Prostate gland (tissue), 2 donors: Measurements from ENCODE around the genes LRRN2, CNTN2, NUAK2, BLACAT1 and CDK18.

DNA sequence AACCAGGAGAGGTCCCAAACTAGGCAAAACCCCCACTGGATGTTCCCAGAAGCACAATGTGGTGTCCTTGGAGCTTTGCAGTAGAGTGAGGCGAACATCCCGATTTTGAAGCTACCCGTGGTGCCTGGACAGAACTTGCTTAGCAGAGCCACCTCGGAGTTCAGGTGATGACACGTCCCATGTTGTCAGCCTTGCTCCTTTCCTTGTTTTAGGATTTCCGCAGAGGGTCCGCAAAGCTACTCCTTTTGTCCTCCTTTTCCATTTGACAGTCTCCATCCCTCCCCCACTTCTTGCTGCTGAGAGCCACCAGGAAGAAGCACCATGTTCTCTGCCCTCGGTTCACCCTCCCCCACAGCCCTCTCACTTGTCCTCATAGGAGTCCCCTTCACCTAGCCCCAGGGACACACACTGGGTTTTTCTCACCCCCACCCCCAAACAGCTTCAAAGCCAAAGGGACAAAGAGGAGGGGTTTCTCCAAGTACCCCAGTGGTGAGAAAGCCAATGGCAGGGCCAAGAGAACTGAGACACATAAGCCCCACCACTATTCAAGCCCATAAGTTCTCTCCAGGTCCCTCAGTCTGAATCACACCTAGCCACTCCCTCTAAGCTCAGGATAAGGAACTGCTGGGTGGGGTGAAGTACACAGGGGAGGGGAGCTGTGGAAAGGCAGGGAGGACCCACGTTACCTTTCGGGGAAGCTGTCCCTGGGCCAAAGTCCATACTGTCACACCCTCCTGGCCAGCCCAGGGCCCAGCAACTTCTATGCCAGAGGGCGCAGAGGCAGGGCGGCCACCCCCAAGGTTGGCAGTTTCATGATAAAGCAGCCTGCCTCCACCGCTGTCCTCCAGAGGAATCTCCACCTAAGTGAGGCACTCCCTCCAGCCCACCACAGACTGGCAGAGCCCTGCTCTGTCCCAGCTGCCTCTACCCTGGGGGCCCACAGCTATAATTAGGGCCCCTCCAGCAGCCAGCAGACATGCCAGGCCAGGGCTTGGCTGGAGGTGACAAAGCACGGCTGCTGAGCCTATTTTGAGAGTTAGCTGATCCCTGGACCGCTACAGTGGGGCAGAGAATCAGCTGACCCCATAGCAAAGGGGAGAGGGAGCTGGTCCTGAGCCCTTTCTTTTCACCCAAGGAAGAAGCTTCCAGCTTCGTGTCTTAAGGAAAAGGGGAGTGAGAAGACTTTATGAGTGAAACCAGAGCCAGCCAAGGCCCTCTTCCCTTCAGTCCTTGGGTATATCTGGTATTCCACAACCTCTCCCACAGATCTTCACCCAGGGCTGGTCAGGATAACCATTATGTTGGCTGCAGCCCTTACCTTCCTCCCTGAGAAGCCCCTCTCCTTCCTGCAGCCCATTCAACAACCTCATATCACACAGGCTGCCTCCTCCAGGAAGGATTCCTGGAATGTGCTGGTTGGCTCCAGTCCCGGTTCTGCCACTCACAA, 39.1 kb upstream of the PPP1R15B start:
- PRO-cap: bidirectional peak, plus-strand start at position 645 of the sequence, minus-strand start at position 580 of the sequence
- RAMPAGE, long total RNA, 2 experiments: no peak in any of the 2 experiments

GRCh38 chr1:204474523-204475617, 19.7 kb downstream of the PIK3C2B start:
- PRO-cap: no peak
- RAMPAGE, long total RNA, 2 experiments: no peak in any of the 2 experiments

DNA sequence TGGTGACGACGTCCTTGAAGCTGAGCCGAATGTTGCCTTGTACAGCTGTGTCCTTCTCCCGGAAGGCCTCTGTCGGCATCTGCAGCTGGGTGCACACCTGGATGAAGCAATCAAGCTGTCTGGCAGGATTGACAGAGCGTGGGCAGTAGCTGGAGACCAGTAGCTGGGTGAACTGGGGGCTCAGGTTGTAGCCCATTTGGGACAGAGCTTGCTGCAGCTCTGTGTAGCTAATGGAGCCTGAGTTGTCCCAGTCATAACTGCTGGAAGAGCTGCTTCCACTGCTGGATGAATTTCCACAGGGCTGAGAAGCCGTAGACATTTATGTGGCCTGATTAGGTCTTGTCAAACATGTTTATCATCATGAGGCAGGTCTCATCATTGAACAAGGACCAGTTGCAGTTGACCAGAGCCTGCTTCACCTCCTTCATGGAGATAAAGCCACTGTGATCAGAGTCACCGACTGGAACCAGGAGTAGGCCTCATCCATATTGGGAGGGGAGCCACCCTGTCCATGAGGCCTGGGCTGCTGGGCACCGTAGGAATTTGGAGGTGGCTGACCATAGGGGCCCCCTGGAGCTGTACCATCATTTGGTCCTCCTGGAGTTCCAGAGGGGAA, 12.8 kb downstream of the MDM4 start:
- PRO-cap: no peak
- RAMPAGE, long total RNA, 2 experiments: no peak in any of the 2 experiments

DNA sequence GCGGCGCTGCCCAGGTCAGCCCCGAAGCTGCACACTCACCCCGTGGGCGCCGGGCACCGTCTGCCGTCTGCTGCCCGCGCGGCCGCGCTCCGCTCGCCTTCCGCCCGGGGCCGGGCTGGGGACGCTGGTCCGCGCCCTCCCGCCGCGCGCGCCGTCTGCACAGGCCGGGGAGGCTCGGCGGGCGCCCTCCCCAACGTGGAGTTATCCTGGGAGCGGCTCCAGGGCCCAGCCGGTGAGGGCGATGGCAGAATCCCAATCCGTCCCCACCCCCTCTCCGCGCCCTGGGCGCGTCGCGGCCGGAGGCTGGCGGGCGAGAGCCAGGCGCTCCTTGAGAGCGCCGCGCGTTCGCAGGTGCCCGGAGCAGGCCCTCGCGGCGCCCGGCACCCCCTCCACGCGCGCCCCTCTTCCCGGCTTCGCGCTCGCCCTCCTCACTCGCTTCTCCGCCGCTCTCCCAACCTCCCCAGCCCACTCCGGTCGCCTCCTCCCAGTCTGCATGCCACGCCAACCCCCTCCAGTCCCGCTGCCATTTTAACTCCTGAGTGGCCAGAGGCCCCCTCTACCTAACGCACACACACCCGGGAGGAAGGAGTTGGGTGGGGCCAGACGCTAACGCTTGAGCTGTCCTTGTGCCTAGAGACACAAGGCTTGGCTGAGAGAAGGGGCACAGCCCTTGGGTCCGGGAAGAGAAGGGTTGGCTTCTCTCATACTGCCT, at the start of gene LRRN2:
Gene LRRN2, minus strand, starts transcription at position 458 of the 712 bp plus-strand sequence.
- PRO-cap: no peak
- RAMPAGE, long total RNA, 2 experiments: no peak in any of the 2 experiments

DNA sequence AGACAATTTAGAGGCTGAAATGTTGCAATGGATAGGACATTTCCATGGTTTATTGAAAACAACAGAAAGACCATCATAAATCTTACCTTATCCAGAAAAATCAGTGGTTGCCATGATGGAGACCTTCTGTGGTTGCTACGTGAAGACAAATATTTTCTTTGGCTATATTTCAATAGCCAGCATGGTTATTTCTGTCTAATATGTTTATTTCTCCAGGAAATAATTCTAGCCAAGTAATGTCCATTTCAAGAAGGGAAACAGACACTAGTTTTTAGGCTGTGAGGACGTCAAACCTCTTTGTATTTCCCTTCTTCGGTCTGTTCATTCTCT, 7.0 kb upstream of the NFASC start:
- PRO-cap: no peak
- RAMPAGE, long total RNA, 2 experiments: no peak in any of the 2 experiments

GRCh38 chr1:205042602-205043569, at the start of gene CNTN2:
TSS of gene CNTN2 (plus strand) at chr1:205043212.
- PRO-cap: no peak
- RAMPAGE, long total RNA, 2 experiments: no peak in any of the 2 experiments

GRCh38 chr1:205169160-205170200, 42.0 kb downstream of the DSTYK start:
- PRO-cap: no peak
- RAMPAGE, long total RNA, 2 experiments: no peak in any of the 2 experiments

- PRO-cap: unidirectional peak, minus-strand start at chr1:205321748
- RAMPAGE, long total RNA, 2 experiments: start-site peak on the minus strand in 2 of 2 experiments, at chr1:205321743-205321748 at its widest, 26 to 218 reads per replicate
These were observed at the start of gene NUAK2 for GRCh38 chr1:205321128-205322410. TSS of gene NUAK2 (minus strand) at chr1:205321745.

- PRO-cap: unidirectional peak, plus-strand start at chr1:205447299
- RAMPAGE, long total RNA, 2 experiments: no peak in any of the 2 experiments
These were observed 8.3 kb downstream of the BLACAT1 start for GRCh38 chr1:205447206-205448380.

DNA sequence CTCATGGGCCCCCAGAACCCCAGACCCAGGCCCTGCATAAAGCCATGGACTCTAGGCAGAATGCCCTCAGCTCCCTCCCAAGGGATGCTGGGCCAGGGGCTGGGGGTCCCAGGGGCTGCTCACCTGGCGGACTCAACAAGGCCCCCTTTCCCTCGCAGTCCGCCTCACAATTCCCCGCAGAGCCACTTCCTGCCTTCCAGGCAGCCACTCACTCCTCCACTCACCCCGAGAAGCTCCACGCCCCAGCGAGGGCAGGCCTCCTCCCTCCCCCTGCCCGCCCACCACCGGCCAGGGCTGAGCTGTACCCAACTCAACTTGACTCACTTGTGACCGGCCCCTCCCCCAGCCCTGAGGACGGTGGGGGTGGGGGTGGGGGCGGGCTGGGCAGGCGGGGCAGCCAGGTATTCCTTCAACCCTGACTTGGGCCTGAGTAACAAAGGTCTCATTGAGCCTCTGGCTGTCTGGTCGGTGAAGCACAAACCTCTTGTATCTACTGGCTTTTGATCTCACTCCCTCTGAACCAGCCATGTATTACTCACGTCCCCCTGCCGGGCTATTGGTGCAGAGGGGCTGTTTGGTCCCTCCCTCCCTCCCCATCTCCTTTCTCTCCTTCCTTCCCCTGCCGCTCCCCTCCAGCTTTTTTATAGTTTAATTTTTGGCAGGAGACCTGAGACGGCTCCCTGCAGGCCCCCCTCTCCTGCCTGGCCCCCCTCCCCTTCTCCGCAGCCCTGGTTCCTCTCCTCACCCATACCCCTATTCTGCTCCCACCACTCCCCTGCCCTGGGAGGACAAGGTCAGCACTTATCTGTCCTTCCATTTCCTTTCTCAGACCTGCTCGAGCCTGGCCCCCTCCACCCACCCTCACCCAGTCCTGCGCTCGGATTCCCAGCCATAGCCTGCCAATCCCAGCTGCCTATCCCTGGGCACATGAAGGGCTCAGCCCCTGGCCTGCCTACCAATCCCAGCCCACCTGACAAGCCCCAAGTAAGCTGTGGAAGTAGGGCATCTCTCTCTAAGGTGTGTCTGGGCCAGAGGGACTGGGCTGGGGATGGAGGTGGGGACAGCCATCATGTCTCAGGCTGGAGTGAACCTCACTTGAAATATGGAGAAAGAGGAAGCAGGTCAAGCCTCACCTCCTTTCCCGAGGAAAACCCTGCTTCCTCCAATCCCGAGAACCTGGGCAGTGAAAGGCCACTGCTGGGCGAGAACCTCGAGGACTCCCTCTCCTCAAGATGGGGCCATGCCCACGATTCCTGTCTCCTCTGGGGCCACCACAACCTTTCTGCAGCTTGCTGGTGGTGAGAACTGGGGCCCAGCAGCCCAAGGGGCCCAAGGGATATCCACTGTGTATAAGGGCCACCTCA, 5.6 kb downstream of the BLACAT1 start:
- PRO-cap: bidirectional peak, plus-strand start at position 445 of the sequence, minus-strand start at position 222 of the sequence
- RAMPAGE, long total RNA, 2 experiments: start-site peak on the minus strand in 1 of 2 experiments, centred at position 207 of the sequence, 176 reads per replicate

GRCh38 chr1:205455778-205456732, at the start of gene BLACAT1:
TSS of gene BLACAT1 (minus strand) at chr1:205456045.
- PRO-cap: no peak
- RAMPAGE, long total RNA, 2 experiments: no peak in any of the 2 experiments

DNA sequence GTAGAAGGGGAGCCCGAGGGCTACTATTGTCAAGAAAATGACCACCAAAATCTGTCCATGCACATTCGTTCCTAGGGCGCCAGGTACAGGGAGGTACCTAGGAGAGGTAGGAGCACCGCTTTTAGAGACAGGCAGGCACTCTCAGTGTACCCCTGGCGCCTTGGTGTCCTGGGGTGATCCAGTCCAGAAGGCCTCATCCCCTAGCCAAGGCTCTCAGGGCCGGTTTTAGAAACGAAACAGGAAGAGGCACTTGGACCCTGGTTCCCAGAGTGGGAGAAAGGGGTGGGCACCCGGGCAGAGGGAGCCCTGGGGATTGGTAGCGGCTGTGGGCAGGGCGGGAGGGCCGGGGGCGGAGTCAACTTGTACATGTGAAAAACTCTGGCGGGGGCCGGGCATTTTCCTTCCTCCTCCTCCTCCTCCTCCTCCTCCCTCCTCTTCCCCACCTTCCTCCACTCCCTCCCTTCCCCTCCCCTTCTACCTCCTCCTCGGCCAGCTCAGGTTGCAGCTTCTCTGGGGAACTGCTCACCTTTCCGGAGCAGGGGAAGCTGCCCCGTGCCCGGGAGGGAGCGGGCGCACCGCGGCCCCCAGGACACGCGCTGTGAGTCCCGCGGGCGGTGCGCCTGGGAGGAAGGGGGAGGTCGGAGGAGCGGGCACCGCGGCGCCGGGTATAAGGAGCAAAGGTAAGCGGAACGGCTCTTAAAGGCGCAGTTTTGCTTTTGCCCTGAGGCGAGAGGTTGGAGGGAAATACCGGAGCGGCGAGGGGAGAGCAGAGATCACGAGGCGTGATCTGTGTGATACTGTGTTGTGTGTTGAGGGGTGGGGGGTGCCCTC, at the start of gene CDK18:
Gene CDK18, plus strand, starts transcription at position 471 of the 831 bp plus-strand sequence.
- PRO-cap: bidirectional peak, plus-strand start at position 525 of the sequence, minus-strand start at position 227 of the sequence
- RAMPAGE, long total RNA, 2 experiments: start-site peak on the plus strand in 2 of 2 experiments, centred at positions 501 to 513 of the sequence, 23 to 30 reads per replicate

DNA sequence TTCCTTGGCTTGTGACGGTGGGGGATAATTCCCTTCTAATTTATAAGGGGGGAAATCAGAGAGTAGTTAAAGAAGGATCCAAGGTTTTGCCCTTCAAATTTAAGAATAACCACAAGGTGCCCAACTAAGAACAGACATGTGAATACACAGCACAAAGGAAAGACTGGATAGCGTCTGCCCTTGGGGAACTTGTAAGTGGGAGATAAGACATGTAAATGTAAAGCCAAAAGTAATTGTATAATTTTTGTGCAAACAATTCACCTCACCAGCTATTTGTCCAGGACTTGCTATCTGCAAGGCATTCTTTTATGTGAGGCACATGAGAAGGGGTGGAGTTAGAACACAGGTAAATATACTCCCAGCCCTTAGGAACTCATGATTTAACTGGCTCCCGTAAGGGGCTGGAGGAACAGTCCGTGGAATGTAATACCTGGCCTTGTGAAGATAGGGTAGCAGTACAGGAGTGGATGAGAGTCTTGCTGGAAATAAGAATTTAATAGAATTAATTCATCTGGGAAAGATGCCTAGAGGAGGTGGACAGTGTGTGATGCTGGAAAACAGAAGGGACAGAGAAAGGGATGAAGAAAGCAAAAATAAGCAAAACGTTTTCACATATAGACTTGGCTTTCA, 3.0 kb upstream of the MFSD4A start:
- PRO-cap: bidirectional peak, plus-strand start at position 383 of the sequence, minus-strand start at position 281 of the sequence
- RAMPAGE, long total RNA, 2 experiments: no peak in any of the 2 experiments

GRCh38 chr1:205591518-205592562, 23.0 kb downstream of the MFSD4A start:
- PRO-cap: bidirectional peak, plus-strand start at chr1:205592037, minus-strand start at chr1:205591947; bidirectional peak, plus-strand start at chr1:205592279, minus-strand start at chr1:205592103
- RAMPAGE, long total RNA, 2 experiments: no peak in any of the 2 experiments

- PRO-cap: no peak
- RAMPAGE, long total RNA, 2 experiments: no peak in any of the 2 experiments
These were observed 20.6 kb downstream of the ELK4 start for GRCh38 chr1:205610865-205611891.

GRCh38 chr1:205612322-205613028, 19.3 kb downstream of the ELK4 start:
- PRO-cap: no peak
- RAMPAGE, long total RNA, 2 experiments: no peak in any of the 2 experiments

- PRO-cap: bidirectional peak, plus-strand start at chr1:205750405, minus-strand start at chr1:205750270
- RAMPAGE, long total RNA, 2 experiments: no peak in any of the 2 experiments
These were observed 212 bp upstream of the NUCKS1 start for GRCh38 chr1:205750297-205750491.

DNA sequence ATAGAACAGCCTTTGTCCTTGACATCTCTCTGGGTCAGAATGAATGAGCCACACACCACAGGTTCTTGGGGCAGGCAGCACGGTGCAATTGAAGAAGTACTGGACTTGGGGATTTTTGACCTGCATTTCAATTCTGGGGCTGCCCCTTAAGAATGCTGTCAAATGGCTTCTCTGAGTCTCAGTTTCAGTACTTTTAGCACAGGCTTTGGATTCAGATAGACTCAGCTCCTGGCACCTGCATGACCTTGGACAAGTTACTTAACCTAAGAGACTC, 13.5 kb upstream of the SLC41A1 start:
- PRO-cap: no peak
- RAMPAGE, long total RNA, 2 experiments: no peak in any of the 2 experiments

DNA sequence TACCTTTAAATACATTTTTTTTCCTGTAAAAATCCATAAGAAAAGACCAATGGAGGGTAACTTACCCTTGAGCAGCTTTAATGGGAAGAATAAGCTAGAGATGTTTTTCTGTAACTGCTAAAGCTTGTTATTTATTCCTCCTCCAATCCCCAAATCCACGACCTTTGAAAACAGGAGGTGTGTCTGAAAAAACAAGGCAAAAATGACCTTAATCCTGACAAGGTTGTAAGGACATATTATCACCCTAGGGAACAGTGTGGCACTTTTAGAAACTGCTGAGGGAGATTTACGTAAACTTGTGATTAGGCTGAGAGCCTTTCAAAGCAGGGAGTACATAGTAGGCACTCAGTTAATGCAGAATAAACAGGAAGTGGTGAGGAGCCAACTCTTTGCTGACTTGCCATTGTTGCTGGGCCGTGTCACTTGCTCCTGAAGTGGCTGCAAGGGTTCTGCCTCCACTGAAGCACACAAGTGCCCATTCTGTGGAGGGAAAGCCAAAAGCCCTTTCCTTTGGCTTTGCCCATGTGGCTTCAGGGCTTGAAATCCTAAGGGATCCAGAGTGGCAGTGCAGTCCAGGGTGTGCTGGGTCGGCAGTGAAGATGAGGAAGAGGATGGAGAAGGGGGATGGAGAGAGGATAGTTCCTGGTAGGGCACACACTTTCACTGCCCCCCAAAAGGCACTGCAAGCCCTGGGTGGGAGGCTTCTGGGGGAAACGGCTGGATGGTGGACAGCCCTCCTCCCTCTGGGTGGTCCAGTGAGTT, 13.9 kb upstream of the RHEX start:
- PRO-cap: no peak
- RAMPAGE, long total RNA, 2 experiments: no peak in any of the 2 experiments

DNA sequence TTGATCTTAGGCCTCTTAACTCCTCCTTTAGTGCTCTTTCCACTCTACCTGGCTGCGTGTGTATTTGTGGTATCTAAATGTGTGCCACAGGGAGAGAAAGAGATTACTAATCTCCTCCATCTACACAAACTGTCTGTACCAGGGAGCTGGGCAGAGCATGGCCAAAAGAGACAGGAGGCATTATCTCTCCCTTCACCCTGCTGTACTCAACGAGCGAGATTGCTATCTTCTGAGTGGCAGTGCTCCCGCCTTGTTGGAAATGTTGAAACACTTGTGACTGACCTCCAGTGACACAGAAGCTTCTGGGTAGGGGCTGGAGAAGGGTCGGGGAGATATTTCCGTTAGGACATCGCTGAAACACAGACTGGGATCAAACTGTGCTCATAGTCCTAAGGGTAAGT, 30.3 kb downstream of the RHEX start:
- PRO-cap: no peak
- RAMPAGE, long total RNA, 2 experiments: start-site peak on the plus strand in 1 of 2 experiments, centred at position 293 of the sequence, 18 reads per replicate